Thoracic aorta endothelial cell (primary cell): Measurements from ENCODE around the gene FOXE1.

DNA sequence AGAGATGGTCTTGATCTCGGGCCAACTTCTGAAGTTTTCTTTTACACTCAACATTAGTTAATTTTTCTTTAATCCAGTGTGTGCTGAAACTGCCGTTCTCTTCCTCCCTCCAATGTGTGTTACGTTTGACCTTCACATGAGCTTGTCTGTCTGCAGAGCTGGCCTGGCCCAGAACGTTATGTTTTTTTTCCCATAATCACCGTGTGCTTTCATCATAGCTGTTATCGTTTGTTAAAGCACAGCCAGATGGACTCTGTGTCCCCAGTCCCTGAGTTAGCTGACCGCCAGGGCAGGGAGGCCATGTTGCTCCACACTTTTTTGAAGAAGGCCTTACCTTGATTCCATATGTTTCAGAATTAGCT lies 55.8 kb downstream of the HSD17B3 start:
- CAGE, long polyA plus RNA = no peak

DNA sequence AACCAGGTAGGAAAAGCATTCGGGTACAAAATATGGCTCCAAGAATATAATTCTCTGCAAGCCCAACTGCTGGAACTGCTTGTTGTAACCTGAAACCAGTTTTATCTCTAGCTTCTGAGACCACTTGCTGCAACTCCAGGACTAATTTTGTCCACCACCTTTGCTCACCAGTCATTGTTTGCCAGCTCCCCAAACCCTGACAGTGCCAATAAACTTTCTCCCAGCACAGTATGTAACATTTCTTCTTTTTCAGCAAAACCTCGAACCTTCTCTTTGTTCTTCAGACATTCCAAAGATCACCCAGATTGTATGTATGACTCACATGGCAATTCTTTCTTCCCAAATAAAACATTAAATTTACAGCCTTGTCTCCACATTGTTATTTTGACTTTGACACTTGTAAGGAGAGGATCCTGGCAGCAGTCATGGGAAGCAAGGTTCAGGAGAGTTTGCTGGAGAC lies 6.2 kb downstream of the SLC35D2 start:
- CAGE, long polyA plus RNA = no peak

GRCh38 chr9:96417647-96418028 lies 532 bp downstream of the ZNF367 start:
- CAGE, long polyA plus RNA = no peak

- CAGE, long polyA plus RNA = no peak
These were observed 36.2 kb downstream of the HABP4 start for GRCh38 chr9:96486140-96486648.

- CAGE, long polyA plus RNA = no peak
These were observed 15.9 kb downstream of the CDC14B start for GRCh38 chr9:96603362-96604471.

DNA sequence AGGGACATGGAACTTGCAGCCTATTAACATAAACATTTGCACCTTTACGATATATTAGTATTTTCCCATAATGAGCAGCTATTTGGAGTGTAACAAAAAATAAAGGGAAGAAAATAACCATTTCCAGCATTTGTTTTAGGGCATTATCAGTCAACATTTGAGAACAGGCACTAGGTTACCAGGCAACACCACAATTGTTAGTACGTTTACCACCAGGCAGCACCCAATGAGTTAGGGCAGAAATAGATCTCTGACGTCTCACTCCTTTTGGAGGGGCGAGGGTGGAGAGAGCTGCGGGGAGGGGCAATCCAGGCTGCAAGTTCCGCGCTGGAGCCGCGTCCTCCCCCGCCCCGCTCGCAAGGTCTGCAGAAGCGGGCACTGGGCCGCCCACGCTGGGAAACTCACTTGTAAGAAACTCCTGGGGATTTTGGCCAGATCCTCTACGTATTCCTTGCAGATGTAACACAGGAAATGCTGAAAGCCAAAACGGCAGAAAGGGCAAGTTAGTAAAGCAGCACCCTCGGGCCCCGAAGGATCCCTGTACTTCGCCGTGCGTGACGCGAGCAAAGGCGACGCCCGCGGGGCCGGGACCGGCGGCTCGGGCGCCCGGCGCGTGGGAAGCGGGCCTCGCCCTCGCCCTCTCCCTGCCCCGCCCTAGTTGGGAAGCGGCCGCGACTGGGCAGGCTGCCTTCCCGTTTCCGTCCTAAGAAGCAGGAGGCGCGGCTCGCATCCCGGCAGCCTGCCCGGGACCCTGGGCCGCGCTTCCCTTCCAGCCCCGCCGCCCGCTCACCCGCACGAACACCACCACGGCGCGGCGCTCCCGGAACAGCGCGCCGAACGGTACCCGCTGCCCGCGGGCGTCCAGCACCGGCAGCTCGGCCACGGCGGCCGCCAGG lies 569 bp downstream of the PRXL2C start:
- CAGE, long polyA plus RNA = no peak

DNA sequence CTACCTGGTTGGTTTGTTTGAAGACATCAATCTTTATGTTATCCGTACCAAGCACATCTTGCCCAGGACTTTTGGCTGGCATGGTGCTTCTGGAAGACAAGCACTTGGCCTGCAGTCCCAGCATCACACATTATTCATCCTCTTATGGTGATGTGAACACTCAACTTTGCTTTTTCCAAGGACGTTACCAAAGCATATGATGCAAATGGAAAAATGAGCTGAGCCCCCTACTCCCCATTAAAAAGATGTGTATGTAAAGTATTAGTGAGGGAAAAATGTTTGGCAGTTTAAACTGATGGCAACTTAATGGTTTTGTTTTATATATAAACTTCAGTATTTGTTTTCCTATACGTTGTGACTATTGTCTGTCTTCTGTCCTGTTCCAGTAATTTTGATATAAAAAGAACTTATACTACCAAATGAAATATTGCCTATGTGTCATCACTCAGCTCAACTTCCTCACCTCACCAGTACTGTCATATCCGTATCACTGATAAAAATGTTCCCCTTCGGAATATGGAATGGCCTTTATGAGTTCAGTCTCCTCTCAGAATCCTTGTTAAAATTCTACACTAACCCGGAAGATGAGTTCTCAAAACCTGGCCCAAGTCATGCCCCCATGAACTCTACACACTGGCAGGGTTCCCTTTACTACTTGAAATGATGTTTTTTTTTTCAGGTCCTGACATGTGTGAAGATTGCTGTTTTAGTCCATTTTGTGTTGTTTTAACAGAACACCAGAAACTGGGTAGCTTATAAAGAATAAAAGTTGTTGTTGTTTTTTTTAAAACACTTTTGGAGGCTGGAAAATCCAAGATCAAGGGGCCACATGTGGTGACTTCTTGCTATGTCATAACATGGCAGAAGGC lies 34.0 kb upstream of the ZNF510 start:
- CAGE, long polyA plus RNA = no peak

DNA sequence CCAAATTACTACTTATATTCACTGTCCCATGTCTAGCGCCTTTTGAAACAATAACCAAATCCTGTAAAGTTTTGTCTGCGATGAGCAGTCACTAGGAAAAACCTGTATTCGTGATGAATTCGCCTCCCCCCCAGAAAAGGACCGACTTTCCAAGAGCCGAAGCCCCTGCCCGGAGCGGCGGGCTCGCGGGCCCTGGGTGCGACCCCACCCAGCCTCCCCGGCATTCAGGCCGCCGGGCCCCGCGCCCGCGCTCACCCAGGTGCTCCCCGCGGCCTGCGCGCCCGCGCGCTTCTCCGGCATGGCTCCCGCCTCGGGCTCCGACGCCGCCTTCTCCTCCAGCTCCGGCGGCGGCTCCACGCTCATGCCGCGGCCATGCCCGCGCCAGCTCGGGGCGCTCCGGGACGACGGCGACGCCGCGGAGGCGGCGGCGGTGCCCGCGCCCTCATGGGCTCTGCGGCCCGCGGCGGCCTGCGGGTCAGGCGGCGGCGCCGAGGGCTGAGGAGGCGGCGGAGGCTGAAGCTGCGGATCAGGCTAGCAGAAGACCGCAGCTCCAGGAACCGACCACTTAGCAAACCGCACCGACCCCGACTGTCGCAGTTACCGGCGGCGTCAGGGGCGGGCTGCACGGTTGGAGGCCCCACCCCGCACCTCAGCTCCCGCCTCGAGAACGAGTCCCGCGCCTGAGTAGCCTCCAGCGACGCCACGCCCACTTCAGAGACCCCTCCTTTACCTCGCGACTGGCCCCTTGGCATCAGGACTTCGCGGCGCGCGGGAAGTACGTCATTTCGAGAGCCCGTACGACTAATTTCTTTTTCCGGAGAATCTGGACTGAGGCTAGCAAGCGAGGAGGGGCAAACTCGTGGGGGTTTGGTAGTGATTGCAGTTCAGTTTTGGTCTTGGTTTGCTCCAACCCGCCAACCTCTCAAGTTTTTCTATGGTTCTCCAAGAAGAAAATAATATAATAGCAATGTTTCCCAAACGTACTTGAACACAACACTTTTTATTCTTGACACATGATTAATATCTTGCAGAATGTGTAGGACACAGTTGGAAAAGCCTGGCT lies 25.6 kb downstream of the CTSV start:
- CAGE, long polyA plus RNA = no peak

- CAGE, long polyA plus RNA = no peak
These were observed 25.7 kb upstream of the TDRD7 start for GRCh38 chr9:97385951-97386861.

GRCh38 chr9:97524018-97524578 lies 22.6 kb downstream of the TMOD1 start:
- CAGE, long polyA plus RNA = no peak

- CAGE, long polyA plus RNA = no peak
These were observed 56.2 kb downstream of the TMOD1 start for GRCh38 chr9:97557479-97558238.

GRCh38 chr9:97634116-97634874 lies 674 bp downstream of the NCBP1 start:
- CAGE, long polyA plus RNA = no peak

DNA sequence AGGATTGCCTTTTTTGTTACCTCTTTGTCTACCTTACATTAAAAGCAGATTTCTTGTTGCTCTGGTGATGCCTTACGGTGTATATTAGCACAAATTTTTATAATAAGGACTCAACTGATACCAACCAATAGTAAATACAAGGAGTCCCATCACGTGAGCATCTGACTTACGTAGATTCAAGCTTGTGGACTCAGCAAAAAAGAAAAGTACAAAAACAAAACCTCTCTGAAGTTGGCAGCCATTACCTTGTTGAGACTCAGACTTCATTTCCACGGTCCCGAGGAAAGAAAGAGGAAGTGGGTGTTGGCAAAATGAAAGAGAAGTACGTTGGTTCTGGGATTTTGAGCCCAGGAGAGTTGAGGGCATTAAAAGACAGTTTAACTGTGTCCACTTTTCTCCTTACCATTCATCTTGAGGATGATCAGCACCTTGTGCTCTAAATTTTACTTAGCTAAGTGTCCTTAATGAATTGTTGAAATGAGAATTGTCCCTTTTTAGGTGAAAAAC lies 26.7 kb downstream of the NCBP1 start:
- CAGE, long polyA plus RNA = no peak

DNA sequence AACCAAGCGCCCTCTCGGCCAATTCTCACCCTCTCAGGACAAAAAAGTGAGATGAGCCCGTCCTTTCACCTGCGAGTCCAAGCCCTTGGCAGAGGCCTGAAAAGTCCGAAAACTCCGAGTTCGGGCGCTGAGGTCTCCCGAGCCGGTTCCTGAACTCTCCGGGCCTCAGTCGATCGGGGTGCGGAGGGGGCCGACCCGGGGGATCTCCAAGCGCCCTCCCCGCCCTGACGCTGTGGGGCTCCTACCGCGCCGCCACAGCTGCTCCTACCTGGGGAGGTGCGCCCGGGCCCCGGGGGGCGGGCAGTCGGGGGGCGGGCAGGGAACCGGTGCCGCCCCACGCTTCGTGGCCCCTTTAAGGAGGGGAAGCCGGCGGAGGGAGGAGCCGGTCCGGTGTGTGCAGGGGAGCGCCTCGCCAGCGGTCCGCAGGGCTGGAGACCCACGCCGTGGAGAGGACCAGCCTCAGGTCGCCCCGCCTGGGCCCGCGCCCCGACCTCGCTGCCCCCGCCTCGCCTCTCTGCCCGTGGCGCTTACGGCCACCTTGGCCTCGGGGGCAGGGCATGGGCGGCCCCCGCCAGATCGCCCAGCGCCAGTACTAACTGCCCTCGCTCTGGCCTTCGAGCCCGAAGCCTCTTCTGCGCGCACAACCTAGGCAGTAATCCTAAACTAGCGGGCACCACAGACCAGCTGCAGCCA lies at the start of gene FOXE1:
Gene FOXE1 (plus strand): TSS at position 380 of the 693 bp plus-strand sequence.
- CAGE, long polyA plus RNA = no peak

GRCh38 chr9:97980436-97980916 lies 2.7 kb upstream of the ANP32B start:
- CAGE, long polyA plus RNA = no peak

- CAGE, long polyA plus RNA = no peak
These were observed 505 bp downstream of the ANP32B start for GRCh38 chr9:97983603-97984089.

- CAGE, long polyA plus RNA = no peak
These were observed 28.0 kb downstream of the ANP32B start for GRCh38 chr9:98010940-98011656.

GRCh38 chr9:98082861-98083671 lies 26.5 kb downstream of the NANS start:
- CAGE, long polyA plus RNA = no peak

GRCh38 chr9:98104335-98104570 lies 14.8 kb downstream of the TRIM14 start:
- CAGE, long polyA plus RNA = no peak

GRCh38 chr9:98109897-98110435 lies 9.1 kb downstream of the TRIM14 start:
- CAGE, long polyA plus RNA = no peak